Subcutaneous preadipocyte (primary cell): ENCODE measurements around a stretch of chr3.

- CAGE, long polyA plus RNA, result no peak
Observed at GRCh38 chr3:130990290-130991055, 36.2 kb downstream of the ASTE1 start.

- CAGE, long polyA plus RNA, result no peak
Observed at GRCh38 chr3:131492931-131493395, 9.8 kb downstream of the MRPL3 start.

- CAGE, long polyA plus RNA, result no peak
Observed at GRCh38 chr3:132722692-132723326, 600 bp upstream of the NPHP3 start.

DNA sequence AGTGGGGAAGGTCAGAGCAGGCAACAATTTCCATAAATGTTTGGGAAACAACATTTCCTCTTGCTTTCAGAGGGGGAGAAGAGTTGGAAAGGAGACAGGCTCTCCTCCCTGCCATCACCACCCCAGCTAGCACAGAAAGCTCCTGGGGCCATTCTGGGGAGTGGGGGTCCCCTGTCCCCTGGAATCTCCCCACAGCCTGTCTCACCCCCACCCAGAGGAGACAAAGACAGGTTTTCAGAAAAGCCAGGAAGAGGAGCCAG, 3.7 kb downstream of the BFSP2 start:
- CAGE, long polyA plus RNA, result no peak

GRCh38 chr3:133425365-133425670, 25.5 kb downstream of the BFSP2 start:
- CAGE, long polyA plus RNA, result no peak

- CAGE, long polyA plus RNA, result no peak
Observed at GRCh38 chr3:133655034-133655729, 6.6 kb downstream of the TOPBP1 start.

GRCh38 chr3:133675643-133675911, 13.8 kb upstream of the TOPBP1 start:
- CAGE, long polyA plus RNA, result no peak

GRCh38 chr3:133806152-133806928, 725 bp downstream of the SRPRB start:
- CAGE, long polyA plus RNA, result no peak

DNA sequence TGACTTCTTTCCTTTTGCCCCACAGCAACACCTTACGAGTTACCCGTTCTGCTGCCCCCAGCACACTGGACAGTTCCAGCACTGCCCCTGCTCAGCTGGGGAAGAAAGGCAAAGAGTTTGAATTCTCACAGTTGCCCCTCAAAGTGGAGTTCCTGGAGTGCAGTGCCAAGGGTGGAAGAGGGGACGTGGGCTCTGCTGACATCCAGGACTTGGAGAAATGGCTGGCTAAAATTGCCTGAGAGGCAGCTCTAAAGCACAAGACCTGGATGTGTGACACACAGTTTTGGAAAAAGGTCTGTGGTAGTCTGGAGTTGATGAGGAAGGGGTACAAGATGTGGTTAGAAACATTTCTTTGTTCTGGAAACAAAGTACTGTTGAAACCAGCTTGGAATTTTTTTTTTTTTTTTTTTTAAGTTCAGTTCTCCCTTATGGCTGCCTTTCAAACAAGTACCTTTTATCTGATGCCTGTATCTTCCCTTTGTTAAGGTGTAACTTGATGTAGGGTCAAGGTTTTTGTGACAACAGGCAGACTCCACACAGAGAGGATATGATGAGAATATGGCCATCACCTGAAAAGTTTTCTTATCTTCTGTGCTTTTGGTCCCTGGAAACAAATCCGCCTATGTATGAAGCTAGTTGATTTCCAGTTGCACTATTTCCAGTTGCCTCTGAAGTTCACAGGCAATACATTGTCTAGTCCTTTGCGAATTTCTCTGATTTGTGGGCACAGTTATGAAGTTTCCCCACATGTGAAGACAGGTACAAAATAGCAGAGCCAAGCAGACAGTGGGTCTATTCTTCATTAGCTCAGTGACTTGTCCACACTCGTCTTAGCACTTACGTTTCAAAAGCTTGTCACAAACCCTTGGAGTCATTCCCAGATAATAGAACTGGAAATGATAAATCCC, 14.2 kb downstream of the SRPRB start:
- CAGE, long polyA plus RNA, result no peak

DNA sequence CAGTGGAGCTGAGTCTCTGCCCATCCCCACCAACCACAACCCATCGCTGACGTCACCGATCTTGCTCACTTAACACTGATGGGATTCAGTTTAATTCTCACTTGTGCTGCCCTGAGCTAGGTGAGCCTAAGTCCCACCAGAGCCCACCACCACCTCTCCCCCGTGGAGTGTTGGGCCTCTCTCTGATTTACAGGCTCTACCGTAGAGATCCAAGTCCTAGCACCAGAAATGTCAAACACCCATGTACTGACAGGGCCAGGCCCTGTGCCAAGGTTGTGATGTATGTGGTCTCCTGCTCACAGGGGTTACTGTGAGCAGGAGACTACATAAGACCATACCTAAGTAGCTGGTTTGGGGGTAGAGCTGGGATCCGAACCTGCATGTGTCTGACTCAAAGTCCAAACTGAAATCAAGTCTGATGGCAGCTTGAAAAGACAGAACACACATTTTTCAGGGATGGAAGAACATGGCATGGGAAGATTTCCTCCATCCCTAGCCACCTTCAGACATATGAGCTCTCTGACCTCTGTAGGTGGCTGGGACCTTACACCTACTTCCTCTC, 61.5 kb upstream of the RAB6B start:
- CAGE, long polyA plus RNA, result no peak

- CAGE, long polyA plus RNA, result no peak
Observed at GRCh38 chr3:134019707-134020677, 9.7 kb downstream of the SLCO2A1 start.

DNA sequence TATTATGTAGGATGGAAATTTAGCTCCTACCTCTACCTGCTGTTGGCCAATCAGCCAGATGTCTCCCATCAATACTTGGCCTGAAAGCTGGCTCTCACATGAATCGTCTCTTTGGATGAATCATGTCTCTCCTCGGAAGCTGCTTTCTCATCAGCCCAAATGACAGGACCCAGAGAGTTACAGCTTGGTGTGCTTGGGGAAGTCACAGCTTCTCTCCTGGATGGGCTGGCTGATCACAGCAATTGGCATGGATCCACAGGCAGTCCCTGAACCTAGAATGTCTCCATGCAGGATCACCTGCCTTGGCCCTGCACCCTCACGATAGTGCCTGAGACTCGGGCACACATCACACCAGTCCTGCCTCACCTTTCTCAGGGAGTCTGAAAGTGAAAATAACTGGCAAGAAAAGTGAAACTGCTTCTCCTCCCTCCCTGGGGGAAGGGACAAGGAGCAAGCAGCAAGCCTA, 27.7 kb upstream of the SLCO2A1 start:
- CAGE, long polyA plus RNA, result no peak

GRCh38 chr3:134175474-134175855, 75.2 kb downstream of the RYK start:
- CAGE, long polyA plus RNA, result no peak

DNA sequence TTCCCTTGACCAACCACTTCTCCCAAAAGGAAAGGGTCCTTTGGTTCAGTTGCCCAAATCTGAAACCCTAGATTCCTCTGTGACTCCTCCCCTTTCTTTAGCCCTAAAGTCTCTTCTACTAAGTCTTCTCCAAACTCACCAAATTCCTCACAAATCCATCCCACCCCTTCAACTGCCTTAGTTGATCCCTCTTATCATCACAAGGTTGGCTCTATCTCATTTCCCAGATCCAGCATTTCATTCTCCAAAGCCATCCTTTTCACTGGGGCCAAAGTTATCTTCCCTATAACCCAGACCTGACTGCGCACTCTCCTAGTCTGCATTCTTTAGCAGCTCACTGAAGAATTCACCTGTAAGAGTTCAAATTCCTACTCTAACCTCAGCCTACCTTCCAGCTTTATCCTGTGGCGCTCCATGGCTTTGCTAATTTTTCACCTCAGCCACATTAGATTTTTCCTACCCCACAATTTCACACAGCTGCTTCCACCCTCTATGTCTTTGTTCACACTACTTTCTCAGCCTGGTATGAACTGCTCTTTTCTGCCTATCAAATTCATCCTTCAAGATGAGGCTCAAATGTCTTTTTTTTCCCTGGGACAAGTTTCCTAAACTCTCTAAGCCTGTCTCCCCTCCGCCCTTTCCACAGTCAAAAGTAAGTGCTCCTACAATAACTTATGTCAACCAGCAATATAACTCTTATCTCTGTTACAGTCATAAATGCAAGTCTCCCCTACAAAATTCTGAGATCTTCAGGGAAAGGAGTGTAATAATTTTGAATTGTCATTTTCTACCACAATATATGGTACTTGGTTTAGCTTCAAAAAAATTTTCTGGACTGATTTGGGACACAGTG, 7.3 kb downstream of the RYK start:
- CAGE, long polyA plus RNA, result no peak

DNA sequence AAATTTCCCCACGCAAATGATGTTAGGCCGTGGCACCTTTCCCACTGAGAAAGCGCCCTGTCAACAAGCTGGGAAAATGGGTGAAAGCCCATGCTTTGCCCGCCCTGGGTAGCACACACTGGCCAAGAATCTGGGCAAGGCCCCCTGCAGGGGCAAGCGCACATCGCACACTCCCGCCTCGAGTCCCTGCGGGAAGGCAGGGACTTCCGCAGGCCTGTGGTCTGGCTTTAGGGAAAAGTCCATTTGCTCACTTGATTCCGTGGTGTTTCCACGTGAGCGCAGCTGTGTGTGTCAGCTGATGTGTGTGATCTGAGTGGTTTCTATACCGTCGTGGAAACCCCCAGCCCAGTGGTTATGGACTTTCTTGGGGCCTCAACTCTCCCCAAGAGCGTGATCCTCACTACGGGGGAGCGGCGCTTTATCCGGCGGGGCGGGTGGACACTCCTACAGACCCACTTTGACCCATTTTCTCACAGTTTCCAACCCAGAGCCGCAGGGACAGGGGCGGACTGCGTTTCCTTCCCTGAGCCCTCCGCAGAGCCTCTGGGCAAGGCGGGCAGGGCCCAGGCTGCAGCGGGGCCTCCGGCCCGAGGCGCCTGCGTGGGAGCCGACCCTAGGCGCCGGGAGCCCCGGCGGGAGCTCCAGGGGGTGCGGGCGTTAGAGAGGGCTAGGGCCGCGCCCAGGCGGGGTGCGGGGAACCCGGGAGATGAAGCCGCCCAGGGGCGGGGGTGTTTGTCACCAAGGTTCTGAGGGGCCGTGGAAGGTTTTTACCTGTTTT, 61.6 kb downstream of the AMOTL2 start:
- CAGE, long polyA plus RNA, result no peak

DNA sequence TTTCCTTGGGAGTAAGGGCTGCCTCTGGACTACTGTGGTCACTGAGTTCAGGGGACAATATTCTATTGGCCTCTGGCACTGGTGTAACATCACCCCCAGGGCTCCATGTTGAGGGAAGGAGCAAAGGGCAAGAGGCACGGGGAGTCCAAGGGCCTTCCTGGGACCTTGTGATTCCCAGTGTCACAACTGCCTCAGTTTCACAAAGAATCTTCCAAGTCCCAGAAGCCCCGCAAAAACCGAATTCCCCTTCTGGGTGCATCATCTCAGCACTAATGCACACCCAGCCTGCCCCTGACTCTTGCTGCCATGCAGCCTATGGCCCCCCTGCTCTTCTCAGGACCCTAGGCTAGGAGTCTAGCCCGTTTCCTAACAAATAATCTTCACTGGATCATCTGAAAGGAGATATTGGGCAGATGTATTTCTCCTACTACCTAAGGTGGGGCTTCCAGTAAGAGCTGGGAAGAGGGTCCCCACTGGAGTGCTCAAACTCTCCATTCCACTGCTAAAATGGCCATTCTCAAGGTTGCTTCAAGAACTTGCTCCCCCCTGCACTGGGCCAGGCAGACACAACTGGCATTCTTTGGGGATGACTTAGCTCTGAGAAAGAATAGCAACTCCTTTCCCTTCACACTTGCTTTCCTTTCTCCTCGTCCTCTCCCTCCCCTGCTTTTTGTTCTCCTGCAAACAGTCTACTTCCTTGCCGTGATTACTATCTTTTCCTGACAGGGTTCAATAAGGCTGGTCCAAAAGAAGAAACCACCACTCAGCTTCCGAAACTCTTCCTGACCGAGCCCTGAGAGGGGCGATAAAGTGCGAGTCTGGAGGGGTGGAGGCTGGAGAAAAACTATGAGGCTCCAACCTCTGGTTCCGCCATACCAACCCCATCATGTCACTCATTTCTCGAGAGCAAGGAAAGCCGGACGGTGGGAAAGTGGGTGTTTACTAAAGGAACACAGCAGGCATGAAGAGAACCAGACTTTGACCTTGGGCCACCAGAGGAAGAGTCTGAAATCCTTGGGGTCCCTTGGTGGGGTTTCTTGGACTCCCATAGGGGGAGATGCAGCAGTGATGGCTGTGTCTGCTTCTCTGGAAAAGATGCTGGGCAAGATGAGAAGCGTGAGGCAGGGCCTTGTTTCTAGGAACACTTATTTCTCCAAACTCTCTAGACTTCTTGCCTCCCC, 5.1 kb downstream of the AMOTL2 start:
- CAGE, long polyA plus RNA, result no peak

GRCh38 chr3:134373959-134374312, 311 bp downstream of the AMOTL2 start:
- CAGE, long polyA plus RNA, result no peak

GRCh38 chr3:134406523-134407233, 32.4 kb upstream of the AMOTL2 start:
- CAGE, long polyA plus RNA, result no peak

DNA sequence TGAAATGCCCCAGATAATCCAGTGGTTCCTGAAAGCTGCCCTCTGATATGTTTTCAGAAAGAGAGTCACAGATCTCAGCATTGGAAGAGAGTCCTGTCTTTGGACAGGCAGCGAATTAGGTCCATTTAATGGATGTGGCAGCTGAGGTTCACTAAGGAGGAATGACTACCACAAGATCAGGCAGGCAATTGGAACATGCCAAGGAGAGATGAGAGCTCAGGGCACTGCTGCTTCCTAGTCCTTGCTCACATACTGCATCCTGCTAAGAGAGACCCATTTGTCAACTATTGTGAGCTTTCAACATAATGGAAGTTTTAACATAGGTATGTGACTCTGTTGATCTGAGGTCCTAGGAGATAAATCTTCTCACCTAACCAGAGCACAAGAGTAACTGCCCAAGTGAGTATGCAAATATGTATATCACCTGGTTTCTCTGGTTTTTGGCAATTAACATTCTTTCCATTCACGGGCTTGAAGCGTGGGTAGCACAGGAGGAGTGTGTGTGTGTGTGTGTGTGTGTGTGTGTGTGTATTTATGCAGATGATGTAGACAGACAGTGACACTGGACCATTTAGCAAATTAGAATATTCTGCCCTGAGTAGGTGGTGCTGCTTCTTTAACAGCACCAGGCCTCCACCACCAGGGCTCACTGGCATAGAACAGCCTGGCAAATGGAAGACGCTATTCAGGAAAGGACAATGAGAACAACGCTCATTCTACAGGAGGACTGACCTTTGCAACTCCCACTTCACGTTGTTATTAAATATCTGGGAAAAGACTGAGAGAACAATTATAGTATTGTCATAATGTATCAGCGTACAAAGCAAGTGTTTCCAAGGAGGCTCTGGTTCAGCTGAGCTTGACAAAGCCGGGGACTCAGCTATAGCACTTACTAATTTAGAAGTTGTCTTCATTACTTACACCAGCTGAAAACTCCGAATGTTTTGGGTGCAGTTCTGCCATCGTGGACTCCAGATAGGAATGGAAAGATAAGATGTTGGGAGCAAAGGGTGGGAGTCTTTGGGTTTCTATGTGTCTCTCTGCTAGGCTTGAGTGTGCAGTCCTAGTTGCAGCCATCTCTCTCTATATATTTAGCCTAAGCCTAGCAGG, 15.1 kb downstream of the EPHB1 start:
- CAGE, long polyA plus RNA, result no peak

DNA sequence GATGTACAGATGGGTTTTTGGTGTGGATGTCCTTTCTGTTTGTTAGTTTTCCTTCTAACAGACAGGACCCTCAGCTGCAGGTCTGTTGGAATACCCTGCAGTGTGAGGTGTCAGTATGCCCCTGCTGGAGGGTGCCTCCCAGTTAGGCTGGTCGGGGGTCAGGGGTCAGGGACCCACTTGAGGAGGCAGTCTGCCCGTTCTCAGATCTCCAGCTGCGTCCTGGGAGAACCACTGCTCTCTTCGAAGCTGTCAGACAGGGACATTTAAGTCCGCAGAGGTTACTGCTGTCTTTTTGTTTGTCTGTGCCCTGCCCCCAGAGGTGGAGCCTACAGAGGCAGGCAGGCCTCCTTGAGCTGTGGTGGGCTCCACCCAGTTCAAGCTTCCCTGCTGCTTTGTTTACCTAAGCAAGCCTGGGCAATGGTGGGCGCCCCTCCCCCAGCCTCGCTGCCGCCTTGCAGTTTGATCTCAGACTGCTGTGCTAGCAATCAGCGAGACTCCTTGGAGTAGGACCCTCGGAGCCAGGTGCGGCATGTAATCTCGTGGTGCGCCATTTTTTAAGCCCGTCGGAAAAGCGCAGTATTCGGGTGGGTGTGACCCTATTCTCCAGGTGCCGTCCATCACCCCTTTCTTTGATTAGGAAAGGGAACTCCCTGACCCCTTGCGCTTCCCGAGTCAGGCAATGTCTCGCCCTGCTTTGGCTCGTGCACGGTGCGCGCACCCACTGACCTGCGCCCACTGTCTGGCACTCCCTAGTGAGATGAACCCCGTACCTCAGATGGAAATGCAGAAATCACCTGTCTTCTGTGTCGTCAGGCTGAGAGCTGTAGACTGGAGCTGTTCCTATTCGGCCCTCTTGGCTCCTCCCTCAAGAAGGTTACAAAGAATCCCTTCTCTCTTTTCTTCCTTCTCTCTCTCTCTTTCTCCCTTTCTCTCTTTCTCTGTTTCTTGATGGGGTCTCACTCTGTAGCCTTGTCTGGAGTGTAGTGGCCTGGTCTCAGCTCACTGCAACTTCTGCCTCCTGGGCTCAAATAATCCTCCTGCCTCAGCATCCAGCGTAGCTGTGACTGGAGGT, 235.7 kb downstream of the EPHB1 start:
- CAGE, long polyA plus RNA, result no peak